ENCODE measurements around the genes OR6M1, ESAM and EI24.

DNA sequence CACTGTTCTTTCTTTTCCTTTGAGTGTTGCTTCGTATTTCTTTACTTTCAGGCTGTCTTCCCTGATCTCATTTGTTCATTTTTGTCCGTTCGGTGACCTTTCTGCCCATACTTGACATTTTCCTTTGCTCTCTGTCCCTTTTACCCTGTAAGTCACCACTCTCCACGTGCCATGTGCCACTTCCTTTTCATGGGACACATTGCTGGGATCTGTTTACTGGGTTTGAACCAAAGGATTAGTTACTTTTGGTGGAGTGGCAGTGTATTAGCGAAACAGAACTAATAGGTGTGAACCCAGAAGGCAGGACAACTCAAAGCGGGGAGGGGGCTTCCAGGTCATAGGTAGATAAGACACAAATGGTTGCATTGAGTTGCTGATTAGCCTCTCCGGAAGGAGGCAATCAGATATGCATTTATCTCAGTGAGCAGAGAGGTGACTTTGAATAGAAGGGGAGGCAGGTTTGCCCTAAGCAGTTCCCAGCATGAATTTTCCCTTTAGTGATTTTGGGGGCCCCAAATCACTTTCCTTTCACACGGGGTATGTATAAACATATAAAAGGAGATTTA lies 859 bp upstream of the ZNF202 start:
- PRO-cap, result no peak
- RAMPAGE, long total RNA, 4 experiments, result no peak in any of the 4 experiments

- PRO-cap, result no peak
- RAMPAGE, long total RNA, 4 experiments, result no peak in any of the 4 experiments
Measured at GRCh38 chr11:123806250-123806665, at the start of gene OR6M1. OR6M1 (minus strand) TSS chr11:123806349.

DNA sequence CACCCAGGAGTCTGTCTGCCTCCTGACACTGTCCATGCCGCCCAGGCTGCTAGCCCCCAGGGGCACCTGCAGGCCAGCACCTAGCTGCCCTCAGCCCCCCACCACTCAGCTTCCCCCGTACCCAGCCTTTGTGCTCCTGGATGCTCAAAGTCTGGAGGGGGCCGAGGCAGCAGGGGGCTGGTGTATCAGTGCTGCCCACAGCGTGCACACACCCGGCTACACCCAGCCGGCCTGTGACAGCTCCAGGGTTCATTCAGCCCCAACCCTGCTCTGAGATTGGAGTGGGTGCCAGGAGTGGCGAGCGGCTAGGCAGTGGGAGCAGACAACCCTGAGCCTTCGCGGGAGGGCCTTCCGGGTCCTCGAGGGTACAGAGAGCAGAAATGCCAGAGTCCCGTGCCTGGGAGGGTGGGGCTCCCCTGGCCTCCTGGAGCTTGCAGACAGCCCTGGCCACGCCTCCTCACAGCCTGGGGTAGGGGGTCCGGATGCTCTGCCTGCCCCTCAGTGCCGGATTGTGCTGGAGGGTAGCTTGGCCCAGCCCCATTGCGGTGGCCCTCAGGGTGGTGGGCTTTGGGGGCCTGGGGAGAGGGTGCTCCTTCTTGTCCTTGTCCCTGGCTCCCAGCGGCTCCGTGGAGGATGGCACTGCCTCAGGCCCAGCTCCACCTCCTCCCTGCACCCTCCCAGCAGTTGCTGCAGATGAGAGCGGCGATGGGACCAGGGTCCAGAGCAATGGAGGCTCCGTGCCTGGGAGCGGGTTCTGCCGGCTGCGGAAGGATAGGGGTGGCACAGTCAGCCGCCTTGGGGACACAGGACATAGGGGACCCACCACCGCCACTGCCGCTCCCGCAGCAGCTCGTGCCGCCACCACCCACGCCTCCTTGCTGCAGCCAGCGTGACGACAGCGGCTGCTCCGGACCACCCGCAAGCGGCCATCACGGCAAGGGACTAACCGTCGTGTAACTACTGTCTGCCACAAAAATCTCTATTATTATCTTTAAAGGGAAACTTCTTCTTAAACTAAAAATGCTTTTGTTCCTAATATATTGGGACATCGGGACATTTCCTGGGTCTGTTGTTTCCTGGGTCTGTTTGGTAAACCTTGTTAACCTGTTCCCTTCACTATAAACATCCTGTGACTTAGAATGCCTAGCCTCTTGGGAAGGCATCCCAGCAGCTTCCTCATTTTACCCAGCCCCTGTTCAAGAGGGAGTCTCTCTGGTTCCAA lies 34.9 kb upstream of the OR10G7 start:
- PRO-cap, result unidirectional peak, plus-strand start at position 692 of the sequence; bidirectional peak, plus-strand start at position 881 of the sequence, minus-strand start at position 852 of the sequence
- RAMPAGE, long total RNA, 4 experiments, result start-site peak on the plus strand in 1 of 4 experiments, centred at position 695 of the sequence, 6 reads per replicate

GRCh38 chr11:124113833-124114441 lies 1.3 kb upstream of the VWA5A start:
- PRO-cap, result unidirectional peak, minus-strand start at chr11:124114075
- RAMPAGE, long total RNA, 4 experiments, result no peak in any of the 4 experiments

DNA sequence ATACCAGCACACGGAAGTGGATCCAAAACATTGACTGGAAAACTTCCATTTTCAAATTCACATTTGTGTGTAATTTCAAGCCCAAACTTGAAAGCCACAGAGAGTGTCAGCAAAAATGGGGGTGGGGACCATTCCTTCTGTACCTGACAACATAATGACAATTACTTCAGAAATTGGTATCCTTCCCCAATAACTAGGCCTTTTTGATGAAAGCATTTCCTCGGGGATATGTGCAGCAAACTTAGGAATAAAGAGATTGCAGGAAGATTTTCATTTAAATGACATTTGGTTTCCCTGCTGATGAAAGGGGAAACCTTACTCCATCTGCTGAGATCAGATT lies 16.0 kb downstream of the SIAE start:
- PRO-cap, result unidirectional peak, plus-strand start at position 112 of the sequence
- RAMPAGE, long total RNA, 4 experiments, result no peak in any of the 4 experiments

GRCh38 chr11:124753077-124754091 lies 1.3 kb upstream of the VSIG2 start:
- PRO-cap, result no peak
- RAMPAGE, long total RNA, 4 experiments, result no peak in any of the 4 experiments

- PRO-cap, result bidirectional peak, plus-strand start at chr11:124762346, minus-strand start at chr11:124762290
- RAMPAGE, long total RNA, 4 experiments, result start-site peak on the plus strand in 1 of 4 experiments, at chr11:124762398-124762407 at its widest, 21 reads per replicate; start-site peak on the minus strand in 2 of 4 experiments, at chr11:124762224-124762300 at its widest, 8 to 20 reads per replicate
Measured at GRCh38 chr11:124762124-124762712, at the start of gene ESAM. ESAM (minus strand) TSS chr11:124762290.

DNA sequence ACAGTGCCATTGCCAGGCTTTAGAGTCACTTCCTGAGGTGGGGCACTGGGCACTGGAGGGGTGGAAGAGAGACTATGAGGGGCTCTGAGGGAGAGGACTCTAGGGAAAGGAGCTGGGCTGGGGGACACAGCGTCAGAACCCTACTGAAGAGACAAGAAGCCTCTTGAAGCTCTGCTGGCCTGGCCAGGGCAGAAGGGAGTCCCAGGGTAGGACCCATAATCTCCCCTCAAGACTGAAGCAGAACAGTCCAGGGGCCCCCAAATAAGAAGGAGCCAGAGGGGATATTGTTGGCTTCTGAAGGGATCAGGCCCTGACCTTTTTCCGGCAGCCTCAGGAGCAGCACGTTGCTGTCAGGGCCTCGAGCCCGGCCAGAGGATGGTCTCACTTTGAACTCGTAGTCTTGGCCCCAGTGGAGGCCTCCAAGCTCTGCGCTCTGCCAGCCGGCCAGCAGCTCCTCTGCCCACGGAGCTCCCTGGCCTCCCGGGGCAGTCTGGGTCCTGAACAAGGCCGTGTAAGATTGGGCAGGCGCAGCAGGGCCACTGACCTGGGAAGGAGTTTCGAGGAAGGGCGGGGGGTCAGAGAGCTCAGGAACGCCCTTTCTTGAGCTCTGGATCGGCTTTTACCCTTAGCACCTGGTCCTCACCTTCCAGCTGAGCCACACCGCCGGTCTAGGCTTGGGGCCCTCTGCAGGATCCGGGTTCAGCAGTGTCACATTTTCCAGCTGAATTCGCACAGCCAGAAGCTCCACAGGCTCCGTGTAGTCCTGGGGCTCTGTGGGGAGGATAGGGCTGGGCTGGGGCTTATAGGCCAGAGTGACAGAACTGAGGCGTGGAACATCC lies 2.3 kb downstream of the ROBO4 start:
- PRO-cap, result no peak
- RAMPAGE, long total RNA, 4 experiments, result no peak in any of the 4 experiments

- PRO-cap, result unidirectional peak, plus-strand start at chr11:124900780
- RAMPAGE, long total RNA, 4 experiments, result no peak in any of the 4 experiments
Measured at GRCh38 chr11:124900271-124901118, 2.8 kb upstream of the ROBO4 start.

DNA sequence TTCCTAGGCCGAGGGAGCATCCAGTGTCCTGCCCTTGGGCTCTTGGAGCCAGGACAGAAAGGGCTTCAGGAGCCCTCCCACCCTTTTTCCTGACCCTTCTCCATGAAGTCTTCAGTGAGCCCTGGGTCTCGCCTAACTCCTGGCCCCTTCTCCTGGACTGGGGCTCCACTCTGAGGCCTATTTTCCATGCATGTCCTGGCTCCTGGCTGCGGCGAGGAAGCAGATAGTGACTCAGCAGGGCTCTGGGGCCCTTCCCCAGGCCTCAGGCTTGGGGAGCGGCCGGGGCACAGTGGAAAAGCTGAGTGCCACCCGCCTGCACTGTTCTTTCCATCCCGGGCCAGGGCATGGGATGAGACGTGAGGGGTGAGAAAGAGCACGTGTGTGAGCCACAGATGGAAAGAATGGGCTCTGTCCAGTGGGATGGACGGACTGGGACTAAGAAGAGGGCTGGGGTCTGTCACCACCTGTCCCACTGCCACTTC lies 12.7 kb downstream of the SLC37A2 start:
- PRO-cap, result no peak
- RAMPAGE, long total RNA, 4 experiments, result no peak in any of the 4 experiments

DNA sequence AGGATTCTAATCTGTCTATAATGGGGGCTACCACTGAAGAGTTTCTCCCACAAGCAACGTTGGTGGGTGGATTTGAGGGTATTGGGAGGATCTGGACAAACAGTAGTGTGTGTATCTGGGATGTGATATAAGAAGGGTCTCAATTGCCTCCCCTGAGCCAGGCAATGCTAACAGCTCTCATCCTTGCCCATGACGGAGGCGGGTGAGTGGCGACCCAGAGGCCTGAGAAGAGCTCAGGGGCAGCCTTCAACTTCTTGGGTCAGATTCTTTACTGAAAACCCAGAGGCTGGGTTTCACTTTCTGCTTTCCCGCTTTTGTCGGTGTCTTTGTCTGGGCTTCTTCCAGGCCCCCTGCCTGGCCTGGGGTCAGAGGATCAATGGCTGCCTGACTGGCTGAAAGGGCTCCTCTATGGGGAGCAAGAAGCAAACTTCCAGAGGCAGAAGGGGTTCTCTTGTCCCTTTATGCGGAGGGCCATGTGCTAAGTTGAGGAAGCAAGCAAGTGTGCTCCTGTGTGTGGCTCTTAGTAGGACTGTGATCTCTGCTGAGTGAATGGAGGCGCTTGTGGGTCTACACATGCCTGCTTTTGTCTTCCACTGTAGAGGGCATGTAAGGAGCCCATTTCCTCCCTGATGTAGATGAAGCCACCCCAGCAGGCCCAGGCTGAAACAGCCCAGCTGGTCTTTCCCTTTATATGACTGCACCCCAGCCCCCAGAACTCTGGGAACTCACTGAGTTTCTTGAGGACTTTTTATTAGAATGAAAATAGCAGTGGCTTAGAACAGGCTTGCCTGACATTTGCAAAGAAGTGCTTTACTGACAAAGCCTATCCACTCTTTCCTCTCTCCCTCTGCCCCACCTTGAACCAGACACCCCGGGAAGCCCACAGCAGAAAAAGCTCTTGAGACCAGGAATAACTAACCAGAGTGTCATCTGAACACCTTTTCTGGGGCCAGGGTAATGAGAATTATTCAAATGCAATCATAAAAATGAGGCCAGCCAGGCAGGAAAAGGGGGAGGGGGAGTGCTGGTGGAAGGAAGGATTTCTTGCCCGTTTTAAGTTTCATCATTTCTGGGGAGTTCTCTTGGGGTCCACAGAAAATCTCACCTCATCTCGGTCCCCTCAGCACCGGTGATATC lies 947 bp upstream of the PKNOX2 start:
- PRO-cap, result no peak
- RAMPAGE, long total RNA, 4 experiments, result no peak in any of the 4 experiments

DNA sequence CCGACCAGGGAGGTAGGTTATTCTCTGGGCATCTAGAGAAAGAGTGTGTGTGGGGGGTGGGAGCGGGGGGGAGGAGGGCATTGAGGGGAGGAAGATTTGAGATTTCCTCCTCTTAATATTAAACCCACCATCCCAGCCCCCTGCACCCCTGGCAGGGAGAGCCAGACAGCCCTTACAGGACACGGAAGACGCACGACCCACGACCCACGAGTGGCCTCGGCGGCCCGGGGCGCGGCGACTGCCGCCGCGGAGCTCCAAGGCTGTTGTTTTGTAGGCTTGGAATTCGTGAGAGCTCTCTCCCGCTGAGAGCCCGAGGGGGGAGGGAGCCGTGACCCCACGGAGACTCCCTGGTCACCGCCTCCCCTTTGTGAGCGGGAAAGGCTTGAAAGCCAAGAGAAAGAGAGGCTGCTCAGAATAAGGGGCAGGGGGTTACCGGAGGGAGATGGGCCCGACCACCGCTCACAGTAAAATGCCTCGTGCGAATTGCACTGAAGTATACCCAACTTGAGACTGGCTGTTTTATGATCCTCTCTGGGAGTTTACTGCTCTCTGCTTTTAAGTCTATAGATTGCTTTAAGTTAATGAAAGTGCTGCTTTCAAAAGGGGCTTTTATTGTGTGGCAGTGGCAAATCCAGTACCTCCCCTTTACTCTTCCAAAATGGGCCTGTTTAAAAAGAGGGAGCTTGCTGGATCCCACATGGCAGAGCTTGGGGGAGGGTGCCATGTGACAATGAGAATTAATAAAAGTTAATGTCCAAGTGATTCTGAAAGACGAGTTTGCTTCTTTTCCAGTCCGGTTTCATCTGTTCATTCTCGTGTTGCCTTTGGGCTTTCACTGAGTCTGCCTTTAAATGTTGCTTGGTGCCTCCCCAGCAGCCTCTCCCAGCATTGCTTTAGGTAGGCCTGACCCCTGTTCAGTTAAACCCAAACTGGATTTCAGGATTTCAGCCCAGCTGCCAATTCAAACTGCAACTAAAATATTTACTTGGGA lies 2.9 kb downstream of the PKNOX2 start:
- PRO-cap, result unidirectional peak, minus-strand start at position 265 of the sequence
- RAMPAGE, long total RNA, 4 experiments, result no peak in any of the 4 experiments

- PRO-cap, result no peak
- RAMPAGE, long total RNA, 4 experiments, result no peak in any of the 4 experiments
Measured at GRCh38 chr11:125169923-125171209, 5.8 kb downstream of the PKNOX2 start.

DNA sequence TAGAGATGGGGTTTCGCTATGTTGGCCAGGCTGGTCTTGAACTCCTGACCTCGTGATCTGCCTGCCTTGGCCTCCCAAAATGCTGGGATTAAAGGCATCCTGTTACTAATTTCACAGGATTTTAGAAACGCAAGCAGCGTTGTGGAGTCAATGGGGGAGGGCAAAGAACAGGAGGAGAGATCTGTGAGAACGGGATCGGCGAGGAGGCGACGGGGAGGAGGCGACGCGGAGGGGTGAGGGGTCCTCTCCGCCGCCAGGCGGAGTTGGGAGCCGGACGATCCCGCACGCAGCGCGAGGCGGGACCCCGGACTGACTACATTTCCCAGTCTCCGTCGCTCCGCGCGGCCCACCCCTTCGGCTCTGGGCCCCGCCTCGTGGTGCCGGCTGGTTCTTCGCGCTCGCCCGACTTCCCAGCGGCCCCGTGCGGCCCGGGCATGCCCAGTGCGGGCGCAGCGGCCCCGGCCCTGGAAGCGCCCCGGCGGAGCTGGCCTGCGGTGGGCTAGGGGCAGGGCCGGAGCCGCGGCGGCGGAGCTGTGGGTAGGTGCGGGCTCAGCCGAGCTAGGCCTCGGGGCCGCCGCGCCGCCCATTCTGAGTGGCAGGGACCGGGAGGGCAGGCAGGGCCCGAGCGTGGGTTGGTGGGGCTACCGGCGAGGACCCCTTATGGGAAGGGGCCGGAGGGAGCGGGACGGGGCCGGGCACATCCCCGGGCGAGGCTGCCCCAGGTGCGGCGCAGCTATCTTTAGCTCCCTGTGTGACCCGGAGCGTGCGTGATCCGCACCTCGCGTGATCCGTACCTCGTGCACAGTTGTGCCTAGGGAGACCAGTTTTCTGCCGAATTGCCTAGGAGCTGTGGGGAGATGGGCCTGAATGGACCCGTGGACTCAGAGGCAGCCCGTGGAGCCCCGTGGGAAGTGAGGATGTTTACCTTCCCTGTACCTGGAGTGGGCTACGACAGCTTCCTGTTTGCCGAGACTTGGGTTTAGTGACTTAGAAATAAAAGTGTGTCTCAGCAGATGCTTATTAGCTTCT lies at the start of gene EI24:
TSS of gene EI24 (plus strand) at position 441 of the 1,029 bp plus-strand sequence.
- PRO-cap, result bidirectional peak, plus-strand start at position 441 of the sequence, minus-strand start at position 235 of the sequence
- RAMPAGE, long total RNA, 4 experiments, result no peak in any of the 4 experiments

DNA sequence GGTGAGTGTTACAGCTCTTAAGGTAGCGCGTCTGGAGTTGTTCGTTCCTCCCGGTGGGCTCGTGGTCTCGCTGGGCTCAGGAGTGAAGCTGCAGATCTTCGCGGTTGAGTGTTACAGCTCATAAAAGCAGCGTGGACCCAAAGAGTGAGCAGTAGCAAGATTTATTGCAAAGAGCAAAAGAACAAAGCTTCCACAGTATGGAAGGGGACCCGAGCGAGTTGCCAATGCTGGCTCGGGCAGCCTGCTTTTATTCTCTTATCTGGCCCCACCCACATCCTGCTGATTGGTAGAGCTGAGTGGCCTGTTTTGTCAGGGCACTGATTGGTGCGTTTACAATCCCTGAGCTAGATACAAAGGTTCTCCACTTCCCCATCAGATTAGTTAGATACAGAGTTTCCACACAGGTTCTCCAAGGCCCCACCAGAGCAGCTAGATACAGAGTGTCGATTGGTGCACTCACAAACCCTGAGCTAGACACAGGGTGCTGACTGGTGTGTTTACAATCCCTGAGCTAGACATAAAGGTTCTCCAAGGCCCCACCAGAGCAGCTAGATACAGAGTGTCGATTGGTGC lies 23.4 kb upstream of the ACRV1 start:
- PRO-cap, result no peak
- RAMPAGE, long total RNA, 4 experiments, result no peak in any of the 4 experiments

GRCh38 chr11:125893756-125894373 lies 6.4 kb downstream of the HYLS1 start:
- PRO-cap, result no peak
- RAMPAGE, long total RNA, 4 experiments, result start-site peak on the minus strand in 1 of 4 experiments, at chr11:125894167-125894182 at its widest, 6 reads per replicate

DNA sequence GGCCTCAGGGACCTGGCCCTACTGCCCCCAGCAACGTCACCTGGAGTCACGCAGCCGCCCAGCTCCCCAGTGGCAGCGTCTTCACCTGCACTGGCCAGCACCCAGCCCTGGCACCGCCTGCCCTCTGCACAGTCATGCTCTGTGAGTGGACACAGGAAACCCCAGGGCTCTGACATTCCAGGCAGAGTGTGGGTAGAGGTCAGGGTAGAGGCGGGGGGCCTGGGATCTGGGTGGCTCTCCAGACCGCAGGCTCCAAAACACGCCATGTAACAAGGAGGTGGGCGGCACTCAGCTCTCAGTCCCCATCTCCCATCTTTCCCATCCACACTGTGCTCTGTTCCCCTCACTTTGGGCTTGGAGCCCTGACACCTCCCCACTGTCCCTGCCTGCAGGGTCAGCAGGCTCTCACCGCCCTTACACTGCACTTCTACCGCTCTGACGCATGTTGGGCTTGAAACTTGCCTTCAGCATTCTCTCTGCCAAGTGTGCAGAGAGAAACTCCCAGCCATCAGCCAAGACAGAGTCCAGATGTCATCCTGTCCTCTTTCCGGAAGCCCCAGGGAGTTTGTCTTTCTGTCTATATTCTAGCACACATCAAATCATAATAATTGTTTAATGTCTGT lies 5.3 kb downstream of the VSIG10L2 start:
- PRO-cap, result no peak
- RAMPAGE, long total RNA, 4 experiments, result no peak in any of the 4 experiments

DNA sequence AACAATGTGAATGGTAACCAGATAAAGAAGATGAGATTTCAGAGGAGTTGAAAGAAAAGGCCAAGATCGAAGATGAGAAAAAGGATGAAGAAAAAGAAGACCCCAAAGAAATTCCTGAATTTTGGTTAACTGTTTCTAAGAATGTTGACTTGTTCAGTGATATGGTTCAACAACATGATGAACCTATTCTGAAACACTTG lies 5.1 kb upstream of the CDON start:
- PRO-cap, result no peak
- RAMPAGE, long total RNA, 4 experiments, result no peak in any of the 4 experiments

GRCh38 chr11:126123026-126123395 lies 60.3 kb upstream of the CDON start:
- PRO-cap, result no peak
- RAMPAGE, long total RNA, 4 experiments, result no peak in any of the 4 experiments

DNA sequence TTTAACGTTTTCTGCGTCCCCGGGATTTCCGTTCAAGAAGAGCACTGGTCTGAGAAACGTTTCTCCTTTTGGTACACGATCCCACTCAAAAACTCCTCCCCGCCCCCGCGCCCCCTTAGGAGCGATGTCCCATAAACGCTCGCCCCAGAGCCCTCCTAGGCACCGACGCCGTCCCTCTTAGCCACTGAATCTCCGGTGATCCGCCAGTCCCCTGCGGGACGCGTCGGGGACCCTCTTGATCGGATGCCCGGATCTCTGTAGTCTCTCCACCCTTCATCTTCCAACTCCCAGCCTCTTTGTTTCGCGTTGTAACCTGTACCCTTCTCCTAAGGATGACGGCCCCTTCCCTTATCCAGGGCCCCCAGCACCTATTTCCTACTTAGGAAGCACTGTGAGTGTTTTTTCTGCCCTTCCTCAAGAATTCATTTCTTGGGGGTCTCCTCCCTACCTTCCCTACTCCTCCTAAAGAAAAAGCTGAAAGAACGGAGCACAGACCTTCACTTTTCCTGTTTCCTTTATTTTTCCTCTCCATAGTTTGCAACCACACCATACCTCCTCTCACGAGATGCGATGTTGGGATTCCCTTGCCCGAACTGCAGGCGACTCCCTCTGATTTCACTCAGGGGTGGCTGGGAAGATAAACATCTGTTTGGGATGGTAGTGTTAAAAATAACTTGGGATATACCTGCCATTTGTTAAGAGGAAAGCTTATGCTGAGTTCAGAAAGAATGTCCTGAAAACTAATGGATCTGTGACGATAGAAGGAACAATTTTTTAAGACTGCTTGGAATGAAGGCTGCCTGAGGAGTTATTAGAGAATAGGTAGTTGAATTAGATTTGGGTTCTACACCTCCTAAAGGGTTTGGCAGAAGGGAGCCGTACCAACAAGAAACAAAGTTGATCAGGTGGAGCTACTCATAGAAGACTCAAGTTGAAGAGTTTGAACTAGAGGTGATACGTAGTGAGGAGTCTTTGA lies 590 bp downstream of the FAM118B start:
- PRO-cap, result no peak
- RAMPAGE, long total RNA, 4 experiments, result no peak in any of the 4 experiments

Measured in Peyer's patch (tissue), 4 donors.